Cardiac septum (tissue), 1 donor: Measurements from ENCODE around the gene RPLP2.

- PRO-cap: no peak
Measured at GRCh38 chr11:655185-655625, 18.1 kb downstream of the DRD4 start.

GRCh38 chr11:694190-695129 is 562 bp downstream of the DEAF1 start:
- PRO-cap: bidirectional peak, plus-strand start at chr11:695389, minus-strand start at chr11:695005

GRCh38 chr11:706311-706464 is 157 bp downstream of the EPS8L2 start:
- PRO-cap: no peak

- PRO-cap: no peak
Measured at GRCh38 chr11:747534-747944, 275 bp downstream of the TALDO1 start.

DNA sequence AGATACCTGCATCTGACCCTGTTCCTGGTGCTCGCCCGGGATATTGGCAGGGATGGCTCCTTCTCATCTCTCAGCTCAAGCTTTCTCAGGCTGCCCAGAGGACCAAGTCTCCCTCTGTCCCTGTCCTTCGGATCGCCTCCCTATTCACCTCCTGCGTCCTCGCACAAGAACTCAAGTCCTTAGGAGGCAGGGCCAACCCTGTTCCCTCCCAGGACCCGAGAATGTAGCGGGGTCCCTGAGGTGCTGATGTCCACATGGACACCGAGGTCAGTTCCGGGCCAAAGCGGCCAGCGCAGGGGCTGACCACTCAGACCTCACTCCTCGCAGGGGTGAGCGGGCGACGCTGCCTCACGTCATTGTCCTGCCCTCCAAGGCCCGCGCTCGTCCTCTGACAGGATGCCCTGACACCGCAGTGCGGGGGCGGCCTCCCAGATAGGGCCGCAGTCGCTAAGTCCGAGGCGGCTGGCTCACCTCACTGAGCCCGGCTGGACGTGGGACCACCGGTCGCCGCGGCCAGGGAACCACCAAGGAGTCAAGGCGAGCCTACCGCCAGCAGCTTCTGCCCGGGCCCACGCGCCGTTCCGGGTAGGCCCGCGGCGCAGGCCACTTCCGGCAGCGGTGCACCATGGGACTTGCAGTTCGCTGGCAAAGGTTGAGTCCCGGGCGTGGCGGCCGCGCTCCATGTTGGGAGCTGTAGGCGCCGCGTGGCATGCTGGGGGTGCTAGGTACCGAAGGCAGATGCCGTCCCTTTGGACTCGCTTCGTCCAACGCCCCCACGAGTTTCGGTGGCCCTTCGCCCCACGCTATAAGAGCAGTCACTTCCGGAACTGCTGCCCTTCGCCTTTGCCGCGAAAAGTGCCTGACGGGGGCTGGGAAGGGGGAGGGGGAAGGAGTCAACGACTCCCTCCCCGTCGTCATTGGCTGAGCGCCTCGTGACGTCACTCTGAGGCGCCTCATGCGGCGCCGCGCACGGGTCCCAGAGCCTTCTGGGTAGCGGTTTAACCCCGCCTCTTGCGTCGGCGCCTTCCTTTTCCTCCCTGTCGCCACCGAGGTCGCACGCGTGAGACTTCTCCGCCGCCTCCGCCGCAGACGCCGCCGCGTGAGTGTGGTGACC is at the start of gene RPLP2:
TSS of gene RPLP2 (plus strand) at position 1,027 of the 1,114 bp plus-strand sequence.
- PRO-cap: bidirectional peak, plus-strand start at position 356 of the sequence, minus-strand start at position 331 of the sequence; bidirectional peak, plus-strand start at position 655 of the sequence, minus-strand start at position 561 of the sequence; bidirectional peak, plus-strand start at position 1,028 of the sequence, minus-strand start at position 857 of the sequence

- PRO-cap: no peak
Measured at GRCh38 chr11:838265-839381, 3.7 kb downstream of the POLR2L start.

DNA sequence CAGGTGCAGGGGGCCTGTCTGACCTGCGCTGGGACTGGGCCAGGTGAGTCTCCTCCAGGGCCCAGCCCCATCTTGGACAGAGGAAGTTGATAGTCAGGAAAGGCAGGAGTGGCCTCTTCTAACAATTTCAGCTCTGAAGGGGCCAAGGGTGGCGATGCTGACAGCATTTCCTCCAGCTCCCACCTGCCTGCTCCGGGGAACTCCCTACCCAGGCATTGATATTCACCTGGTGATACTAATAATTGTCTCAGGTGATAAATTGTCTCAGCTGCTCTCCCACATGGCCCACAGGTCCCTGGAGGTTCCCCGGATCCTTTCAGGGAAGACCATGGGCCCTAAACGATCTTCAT is 18.3 kb upstream of the MUC6 start:
- PRO-cap: no peak

- PRO-cap: no peak
Measured at GRCh38 chr11:1061089-1061560, 24.6 kb upstream of the MUC6 start.

DNA sequence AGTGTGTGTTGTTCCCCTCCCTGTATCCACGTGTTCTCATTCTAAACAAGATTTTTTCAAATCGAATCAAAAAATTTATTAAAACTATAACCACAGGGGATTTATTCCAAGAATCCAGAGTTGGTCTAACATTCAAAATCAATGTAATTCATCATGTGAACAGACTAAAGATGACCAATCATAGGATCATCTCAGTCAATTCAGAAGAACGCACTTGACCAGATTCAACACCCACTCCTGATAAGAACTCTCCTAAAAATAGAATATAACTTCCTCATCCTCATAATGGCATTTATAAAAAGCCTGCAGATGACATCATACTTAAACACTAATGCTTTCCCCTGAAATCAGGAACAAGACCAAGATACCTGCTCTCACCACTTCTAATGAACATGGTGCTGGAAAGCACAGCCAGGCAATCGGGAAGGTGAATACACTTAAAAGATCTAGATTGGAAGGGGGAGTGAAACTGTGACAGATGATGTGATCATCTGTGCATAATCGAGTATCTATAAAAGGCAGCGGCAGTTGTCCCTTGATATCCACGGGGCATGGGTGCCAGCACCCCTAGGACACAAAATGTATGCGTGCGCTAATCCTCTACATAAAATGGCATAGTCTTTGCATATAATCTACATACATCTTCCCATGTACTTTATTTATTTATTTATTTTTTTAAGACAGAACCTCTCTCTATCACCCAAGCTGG is 27.7 kb upstream of the MUC6 start:
- PRO-cap: no peak

DNA sequence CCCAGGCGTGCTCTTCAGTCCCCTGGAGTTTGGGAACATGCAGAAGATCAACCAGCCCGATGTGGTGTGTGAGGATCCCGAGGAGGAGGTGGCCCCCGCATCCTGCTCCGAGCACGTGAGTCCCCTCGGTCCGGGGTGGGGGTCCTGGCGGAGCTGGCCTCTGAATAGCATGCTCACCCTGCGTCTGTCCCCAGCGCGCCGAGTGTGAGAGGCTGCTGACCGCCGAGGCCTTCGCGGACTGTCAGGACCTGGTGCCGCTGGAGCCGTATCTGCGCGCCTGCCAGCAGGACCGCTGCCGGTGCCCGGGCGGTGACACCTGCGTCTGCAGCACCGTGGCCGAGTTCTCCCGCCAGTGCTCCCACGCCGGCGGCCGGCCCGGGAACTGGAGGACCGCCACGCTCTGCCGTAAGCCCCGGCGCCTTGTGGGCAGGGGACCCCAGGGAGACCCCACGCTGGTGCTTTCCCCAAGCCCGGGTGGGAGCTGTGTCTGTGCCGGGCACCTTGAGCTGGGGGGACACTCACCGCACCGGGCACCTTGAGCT is 41.7 kb upstream of the MUC6 start:
- PRO-cap: no peak

GRCh38 chr11:1148671-1149098 is 9.1 kb upstream of the MUC5AC start:
- PRO-cap: no peak

GRCh38 chr11:1229562-1230013 is 6.7 kb downstream of the MUC5B start:
- PRO-cap: no peak

- PRO-cap: no peak
Measured at GRCh38 chr11:1240671-1241285, 17.9 kb downstream of the MUC5B start.

DNA sequence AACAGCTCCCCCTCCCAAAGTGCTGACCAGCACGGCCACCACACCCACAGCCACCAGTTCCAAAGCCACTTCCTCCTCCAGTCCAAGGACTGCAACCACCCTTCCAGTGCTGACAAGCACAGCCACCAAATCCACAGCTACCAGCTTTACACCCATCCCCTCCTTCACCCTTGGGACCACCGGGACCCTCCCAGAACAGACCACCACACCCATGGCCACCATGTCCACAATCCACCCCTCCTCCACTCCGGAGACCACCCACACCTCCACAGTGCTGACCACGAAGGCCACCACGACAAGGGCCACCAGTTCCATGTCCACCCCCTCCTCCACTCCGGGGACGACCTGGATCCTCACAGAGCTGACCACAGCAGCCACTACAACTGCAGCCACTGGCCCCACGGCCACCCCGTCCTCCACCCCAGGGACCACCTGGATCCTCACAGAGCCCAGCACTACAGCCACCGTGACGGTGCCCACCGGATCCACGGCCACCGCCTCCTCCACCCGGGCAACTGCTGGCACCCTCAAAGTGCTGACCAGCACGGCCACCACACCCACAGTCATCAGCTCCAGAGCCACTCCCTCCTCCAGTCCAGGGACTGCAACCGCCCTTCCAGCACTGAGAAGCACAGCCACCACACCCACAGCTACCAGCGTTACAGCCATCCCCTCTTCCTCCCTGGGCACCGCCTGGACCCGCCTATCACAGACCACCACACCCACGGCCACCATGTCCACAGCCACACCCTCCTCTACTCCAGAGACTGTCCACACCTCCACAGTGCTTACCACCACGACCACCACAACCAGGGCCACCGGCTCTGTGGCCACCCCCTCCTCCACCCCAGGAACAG is 23.3 kb downstream of the MUC5B start:
- PRO-cap: no peak

GRCh38 chr11:1298722-1299599 is 10.5 kb downstream of the TOLLIP start:
- PRO-cap: no peak

DNA sequence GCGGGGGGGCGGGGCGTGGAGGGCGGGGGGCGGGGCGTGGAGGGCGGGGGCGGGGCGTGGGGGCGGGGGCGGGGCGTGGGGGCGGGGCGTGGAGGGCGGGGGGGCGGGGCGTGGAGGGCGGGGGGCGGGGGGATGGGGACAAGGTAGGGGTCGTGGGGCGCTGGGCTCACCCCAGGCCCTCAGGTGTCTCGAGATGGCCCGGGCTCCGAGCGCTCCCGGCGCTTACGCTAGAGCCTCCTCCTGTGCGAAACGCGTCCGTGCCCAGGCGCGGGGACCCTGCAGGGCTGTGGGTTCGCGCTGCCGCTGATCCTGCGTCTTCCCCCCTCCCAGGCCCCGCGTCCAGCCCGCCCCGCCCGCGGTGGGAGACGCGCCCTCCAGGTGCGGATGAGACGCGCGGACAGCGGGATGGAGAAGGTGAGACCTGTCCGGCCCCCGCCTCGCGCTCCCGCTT is 27.3 kb upstream of the TOLLIP start:
- PRO-cap: no peak

DNA sequence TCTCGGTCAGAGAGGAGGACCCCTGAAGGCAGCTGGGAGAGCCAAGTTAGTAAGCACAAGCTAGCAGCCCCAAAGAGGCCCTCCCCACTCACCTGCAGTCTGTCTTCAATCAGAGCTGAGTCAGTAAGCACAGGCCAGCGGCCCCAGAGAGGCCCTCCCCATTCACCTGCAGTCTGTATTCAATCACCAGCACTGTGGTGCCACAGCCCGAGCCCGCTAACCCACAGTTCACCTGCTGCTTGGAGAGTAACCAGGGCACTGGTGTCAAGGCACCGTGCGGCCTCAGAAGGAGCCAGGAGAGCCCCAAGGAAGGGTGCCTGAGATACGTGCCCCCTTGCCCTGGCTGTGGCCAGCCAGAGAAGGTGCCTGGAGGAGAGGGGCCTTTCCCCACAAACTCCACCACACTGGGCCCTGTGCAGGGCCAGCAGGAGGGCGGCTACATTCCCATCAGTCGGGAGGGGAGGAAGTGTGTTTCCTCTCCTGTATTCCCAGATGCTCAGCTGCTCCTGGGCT is 36.7 kb downstream of the DUSP8 start:
- PRO-cap: no peak

- PRO-cap: unidirectional peak, minus-strand start at chr11:1547981; unidirectional peak, minus-strand start at chr11:1548199; bidirectional peak, plus-strand start at chr11:1548566, minus-strand start at chr11:1548438
Measured at GRCh38 chr11:1547772-1549037, 23.9 kb downstream of the DUSP8 start.

DNA sequence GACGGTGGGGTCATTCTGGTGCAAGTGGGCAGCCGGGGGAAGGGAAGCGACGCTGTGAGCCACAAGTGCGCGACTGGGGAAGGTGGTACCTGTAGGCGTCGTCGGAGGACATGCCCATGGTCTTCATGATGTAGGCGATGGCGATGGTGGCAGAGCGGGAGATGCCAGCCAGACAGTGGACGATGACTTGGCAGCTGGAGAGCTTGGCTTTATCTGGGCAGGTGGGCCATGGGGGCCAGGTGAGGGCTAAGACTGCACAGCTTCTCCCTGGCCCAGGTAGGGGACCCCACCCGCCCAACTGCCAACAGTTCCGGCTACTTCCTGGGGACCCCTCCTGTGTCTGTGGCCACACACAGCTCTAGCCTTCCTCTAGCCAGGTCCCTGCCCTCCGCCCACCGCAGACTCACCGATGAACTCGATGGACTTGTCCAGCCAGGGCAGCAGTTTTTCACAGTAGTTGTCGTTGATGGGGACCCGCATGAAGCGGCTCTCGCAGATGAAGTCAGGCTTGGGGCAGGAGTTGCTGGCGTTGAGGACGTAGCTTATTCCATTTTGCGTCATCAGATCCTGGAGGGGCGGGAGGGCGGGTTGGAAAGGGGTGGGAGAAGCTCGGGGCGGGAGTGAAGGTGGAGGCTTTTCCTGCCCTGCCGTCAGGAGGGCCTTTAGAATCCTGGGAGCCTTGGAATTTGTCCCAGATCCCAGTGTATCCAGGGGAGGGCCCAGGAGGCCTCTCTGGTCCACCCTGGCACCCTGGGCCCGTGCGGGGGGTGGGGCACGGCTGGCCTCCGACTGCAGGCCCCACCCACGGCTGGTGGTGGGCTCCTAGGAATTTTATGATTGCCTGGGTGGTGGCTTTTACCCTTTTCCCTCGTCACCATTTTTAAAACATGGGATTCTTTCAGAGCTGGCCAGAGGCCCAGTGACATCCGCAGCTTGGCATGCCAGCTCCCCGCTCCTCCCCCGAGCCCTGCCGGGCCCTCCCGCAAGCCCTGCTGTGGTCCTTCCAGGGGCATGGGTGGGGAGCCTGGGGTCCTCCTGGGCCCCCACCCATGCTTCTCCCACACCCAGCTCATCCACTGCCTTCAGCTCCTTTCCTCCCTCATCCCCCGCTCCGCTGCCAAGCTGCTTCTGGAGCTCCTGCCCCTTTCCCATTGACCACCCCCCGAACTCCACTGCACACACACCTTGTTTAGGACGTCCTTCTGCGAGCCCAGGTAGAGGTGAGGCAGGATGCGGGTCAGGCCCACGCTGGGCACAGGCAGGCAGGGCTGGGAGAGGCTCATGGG is 13.9 kb downstream of the DUSP8 start:
- PRO-cap: bidirectional peak, plus-strand start at position 694 of the sequence, minus-strand start at position 417 of the sequence

DNA sequence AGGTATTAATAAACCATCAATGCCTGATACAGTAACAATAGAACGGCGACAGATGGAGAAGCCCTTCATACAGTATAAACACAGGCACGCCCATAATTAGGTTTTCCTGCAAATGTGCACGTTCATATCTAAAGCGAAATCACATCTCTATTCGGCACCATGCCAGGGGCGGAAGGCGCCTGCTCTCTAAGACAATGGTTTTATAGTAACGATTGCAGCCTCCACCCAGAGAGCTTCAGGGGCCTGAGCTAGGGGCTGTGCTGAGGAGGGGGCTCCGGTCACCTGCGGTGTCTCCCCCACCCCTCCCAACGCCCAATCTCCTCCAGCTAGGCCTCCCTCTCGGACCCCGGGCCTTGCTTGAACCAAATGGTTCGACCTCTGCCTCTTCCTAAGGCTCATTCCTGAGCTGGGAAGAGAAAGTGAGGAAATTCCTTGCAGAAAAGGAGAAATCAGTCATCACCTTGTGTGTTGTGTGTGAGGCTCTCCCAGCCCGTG is 9.6 kb downstream of the KRTAP5-5 start:
- PRO-cap: no peak